B cell (primary cell): ENCODE measurements around a stretch of chr16.

- PRO-cap = no peak
- CAGE, long polyA plus RNA = no peak
Measured at GRCh38 chr16:28165603-28166222, 46.1 kb downstream of the XPO6 start.

DNA sequence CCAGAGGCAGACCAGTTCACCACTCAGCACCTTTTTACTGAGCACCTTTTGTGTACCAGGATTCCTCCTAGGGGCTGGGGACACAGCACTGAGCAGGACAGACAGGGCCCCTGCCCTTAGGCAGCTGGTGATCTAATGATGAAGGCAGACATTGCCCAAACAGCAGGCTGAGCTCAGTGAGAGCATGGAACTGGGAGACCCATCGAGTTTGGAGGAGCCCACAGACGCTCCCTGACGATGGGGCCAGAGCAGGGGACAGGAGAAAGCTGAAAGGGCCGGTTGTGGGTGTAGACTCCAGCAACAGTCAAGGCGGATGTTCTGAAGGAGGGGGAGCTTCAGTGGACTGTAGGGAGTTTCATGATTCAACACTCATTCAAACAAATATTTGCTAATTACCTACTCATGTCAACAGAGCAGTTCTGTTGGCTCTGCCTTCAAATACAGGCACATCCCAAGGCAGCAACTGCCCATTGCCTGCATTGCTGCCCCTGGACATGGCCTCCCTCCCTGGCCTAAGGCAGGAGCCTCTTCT, 32.1 kb downstream of the SBK1 start:
- PRO-cap = no peak
- CAGE, long polyA plus RNA = no peak

DNA sequence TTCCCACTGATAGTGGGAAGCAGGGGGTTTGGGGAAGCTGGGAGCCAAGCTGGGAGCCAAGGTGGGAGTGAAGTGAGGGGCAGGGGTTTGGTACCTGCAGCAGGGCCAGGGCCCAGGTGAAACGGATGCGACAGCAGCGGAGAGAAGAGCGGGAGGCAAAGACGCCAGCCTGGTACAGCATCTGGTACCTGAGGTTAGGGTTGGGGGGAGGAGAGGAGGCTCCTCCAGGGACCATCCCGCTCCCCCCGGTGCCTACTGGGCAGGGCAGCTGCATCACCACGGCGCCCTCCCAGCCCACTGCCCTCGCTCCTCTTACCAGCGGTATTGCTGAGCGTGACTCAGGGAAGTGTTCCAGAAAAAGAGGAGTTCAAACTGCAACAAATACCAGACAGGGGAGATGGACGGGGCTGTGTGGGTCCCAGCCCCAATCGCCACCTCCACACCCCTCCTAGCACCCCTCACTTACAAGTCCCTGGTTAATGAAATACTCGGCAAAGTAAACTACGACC, 9.8 kb downstream of the CLN3 start:
- PRO-cap = no peak
- CAGE, long polyA plus RNA = no peak

- PRO-cap = no peak
- CAGE, long polyA plus RNA = no peak
Measured at GRCh38 chr16:28498932-28499381, 4.5 kb downstream of the APOBR start.

DNA sequence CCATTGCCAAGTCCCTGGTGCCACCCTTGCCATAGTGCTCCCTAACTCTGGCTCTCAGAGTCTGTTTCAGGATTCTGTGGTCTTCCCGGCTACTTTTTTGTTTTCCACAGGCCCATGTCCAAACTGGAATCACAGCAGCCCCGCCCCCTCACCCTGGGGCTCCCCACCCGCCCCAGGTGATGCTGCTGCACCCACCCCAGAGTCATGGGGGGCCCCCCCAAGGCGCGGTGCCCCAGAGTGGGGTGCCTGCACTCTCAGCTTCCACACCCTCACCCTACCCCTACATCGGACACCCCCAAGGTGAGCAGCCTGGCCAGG, 10.4 kb downstream of the TUFM start:
- PRO-cap = no peak
- CAGE, long polyA plus RNA = no peak

DNA sequence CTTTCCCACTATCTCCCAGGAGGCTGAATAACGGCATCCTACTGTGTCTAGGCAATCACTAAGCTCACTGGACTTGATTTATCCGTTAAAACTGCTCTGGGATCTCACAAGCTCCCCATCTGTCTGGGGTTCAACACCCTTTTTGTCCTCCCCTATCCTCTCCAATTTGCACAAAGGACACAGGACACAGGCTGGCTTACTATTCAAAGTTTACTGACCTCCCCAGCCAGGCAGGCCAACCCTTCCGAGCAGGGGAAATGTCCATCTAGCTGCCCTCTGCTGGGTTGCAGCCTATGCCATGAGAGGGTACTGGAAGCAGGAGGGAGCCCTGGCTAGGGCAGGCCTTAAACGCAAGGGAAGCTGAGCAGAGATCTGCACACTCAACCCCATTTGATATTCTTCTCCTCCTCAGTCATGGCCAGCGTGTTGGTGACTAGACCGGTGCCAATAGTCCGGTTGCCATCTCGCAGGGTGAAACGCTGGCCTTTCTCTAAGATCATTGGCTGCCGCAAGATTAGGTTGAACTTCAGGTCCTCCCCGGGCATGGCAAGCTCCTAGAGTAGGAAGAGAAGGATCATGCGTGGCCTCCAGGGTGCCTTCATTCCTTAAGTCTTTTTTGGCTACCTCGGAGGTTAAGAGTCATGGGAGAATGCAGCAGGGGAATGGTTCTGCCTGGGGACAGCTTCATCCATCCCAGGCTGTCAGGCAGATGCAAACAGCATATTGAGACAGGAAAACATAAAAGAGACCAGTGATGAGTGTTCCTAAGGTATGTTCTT, 3.4 kb downstream of the TUFM start:
- PRO-cap = no peak
- CAGE, long polyA plus RNA = no peak

- PRO-cap = no peak
- CAGE, long polyA plus RNA = no peak
Measured at GRCh38 chr16:28843540-28844033, 2.6 kb downstream of the TUFM start.

- PRO-cap = no peak
- CAGE, long polyA plus RNA = no peak
Measured at GRCh38 chr16:28866358-28867284, 3.0 kb downstream of the SH2B1 start.

GRCh38 chr16:28873345-28873891, 4.9 kb upstream of the ATP2A1 start:
- PRO-cap = no peak
- CAGE, long polyA plus RNA = no peak

GRCh38 chr16:28954246-28954899, 3.6 kb downstream of the NFATC2IP start:
- PRO-cap = no peak
- CAGE, long polyA plus RNA = no peak

DNA sequence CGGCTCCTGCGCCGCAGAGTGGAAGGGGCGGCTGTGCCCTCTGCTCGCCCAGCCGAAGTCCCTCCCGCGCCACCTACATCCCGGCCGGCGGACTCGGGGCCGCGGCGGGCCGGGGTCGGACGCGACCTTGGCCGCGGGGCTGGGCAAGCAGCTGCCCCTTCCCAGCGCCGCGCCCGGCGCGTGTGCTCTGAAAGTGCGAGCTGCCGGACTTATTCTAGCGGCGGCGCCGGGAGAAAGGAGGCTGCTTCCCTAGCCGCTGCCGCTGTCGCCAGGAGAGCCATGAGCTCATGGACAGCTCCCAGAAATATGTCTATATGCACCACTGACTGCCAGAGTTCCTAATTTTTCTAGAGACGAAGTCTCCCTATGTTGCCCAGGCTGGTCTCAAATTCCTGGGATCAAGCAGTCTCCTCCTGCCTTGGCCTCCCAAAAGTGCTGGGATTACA, 97.4 kb downstream of the LAT start:
- PRO-cap = no peak
- CAGE, long polyA plus RNA = no peak

DNA sequence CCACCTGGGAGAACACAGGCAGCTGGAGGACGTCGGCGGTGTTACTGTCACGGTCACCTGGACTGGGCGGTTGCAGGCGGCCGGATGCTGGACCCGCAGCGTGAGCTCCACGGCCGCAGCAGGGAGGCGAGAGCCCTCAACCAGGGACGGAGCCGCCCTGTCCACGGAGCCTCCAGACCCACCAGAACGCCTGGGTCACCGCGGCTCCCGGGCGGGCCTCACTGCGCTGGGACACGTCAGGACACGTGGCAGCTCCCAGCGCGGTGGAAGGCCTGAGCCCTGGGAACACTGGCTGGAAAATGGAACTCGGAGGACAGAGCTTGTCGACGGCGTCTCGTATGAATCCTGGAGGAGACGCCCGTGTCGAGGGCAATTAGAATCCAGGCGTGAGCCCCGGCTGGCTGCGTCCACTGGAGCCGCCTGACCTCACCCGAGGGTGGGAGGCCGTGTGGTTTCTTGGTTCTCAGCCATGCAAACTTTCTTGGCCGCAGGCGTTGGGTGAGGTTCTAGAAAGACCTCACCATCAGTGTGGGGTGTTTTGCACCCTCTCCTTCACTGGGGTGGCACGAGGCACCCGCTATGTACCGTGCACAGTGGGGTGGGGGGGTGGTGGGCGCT, 173.9 kb downstream of the LAT start:
- PRO-cap = no peak
- CAGE, long polyA plus RNA = no peak

DNA sequence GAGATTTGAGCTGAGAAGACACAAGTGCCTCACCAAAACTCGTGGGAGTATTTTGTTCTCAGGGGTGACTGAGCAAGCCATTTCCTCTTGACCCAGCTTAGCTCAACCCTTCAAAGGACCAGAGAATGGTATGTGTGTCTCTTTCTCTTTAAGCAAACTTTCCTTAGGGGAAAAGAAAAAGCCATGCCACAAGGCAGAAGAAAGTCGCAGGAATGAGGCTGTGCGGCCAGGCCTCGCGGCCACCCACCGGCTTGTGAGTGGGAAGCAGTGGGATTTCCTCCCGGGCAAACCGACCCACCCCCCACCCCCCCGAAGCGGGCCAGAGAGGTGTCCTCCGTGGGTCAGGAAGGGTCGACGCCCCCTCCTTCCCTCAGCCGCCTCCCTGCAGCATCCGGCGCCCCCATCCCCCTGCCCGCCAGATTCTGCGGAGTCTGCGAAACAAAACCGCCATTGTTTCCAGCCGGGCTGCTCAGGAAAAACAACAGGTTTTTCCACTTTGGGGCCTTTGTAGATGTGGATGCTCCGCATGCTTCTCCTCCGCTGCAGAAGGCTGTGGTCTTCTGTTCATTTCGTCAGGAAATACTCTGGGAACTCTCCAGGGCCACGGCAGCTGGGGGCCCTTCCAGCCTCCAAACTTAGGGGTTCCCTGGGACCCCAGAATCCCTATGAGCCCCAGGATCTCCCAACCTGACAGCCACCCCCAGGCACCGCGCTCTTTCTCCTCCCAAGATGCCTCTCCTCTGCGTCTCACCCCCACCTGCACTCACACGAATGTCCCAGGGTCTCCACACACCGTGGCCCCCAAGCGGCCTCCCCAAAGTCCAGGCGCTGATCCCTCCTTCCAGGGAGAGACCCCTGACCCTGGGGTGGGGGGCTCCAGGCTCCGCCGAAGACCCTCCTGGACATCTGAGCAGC, 121.3 kb downstream of the NPIPB11 start:
- PRO-cap = no peak
- CAGE, long polyA plus RNA = no peak

GRCh38 chr16:29300220-29300695, 106.3 kb downstream of the NPIPB11 start:
- PRO-cap = no peak
- CAGE, long polyA plus RNA = no peak

DNA sequence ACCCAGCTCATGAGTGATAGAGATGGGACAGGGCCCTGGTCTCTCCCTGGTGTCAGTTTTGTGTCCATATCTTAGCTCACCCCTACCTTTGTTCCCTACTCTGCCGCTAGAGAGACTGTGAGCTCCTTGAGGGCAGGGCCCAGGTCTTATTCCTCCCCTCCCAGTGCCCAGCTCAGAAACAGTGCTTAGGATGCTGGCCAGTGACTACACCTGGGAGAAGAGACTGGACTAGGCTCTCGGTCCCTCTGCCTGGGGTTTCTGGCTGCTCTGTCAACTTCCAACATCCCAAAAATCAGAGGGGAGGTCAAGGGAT, 4.3 kb downstream of the C16orf54 start:
- PRO-cap = no peak
- CAGE, long polyA plus RNA = no peak

GRCh38 chr16:29746886-29747379, 1.1 kb upstream of the C16orf54 start:
- PRO-cap = no peak
- CAGE, long polyA plus RNA = no peak

DNA sequence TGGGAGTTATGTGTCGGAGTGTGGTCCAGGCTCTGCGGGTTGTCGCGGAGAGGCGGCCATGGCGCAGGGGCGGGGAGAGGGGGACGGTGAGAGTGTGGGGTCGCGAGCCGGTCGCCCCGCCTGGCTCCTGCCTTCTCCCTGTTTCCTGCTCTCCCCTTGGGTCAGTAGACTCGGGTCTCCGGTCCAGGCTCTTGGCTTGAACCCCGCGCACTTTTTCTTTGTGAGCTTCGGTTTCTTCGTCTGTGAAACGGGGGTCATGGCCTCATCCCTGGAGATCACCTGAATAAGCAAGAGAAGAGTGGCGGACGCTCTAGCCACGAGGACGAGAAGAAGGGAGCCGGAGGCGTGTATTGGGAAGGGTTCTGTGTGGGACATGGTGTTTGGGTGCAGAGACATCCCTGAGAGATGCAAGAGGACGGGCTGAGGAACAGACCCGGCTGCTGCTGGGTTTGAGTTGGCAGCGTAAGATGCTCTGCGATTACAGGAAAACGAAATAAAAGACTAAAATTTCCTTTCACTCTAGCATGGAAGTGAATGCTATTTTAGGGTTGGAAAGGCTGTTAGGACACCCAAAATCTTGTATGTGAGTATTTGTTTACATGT, 429 bp downstream of the KIF22 start:
- PRO-cap = no peak
- CAGE, long polyA plus RNA = no peak

GRCh38 chr16:29804348-29805077, 1.8 kb upstream of the MAZ start:
- PRO-cap = no peak
- CAGE, long polyA plus RNA = no peak

DNA sequence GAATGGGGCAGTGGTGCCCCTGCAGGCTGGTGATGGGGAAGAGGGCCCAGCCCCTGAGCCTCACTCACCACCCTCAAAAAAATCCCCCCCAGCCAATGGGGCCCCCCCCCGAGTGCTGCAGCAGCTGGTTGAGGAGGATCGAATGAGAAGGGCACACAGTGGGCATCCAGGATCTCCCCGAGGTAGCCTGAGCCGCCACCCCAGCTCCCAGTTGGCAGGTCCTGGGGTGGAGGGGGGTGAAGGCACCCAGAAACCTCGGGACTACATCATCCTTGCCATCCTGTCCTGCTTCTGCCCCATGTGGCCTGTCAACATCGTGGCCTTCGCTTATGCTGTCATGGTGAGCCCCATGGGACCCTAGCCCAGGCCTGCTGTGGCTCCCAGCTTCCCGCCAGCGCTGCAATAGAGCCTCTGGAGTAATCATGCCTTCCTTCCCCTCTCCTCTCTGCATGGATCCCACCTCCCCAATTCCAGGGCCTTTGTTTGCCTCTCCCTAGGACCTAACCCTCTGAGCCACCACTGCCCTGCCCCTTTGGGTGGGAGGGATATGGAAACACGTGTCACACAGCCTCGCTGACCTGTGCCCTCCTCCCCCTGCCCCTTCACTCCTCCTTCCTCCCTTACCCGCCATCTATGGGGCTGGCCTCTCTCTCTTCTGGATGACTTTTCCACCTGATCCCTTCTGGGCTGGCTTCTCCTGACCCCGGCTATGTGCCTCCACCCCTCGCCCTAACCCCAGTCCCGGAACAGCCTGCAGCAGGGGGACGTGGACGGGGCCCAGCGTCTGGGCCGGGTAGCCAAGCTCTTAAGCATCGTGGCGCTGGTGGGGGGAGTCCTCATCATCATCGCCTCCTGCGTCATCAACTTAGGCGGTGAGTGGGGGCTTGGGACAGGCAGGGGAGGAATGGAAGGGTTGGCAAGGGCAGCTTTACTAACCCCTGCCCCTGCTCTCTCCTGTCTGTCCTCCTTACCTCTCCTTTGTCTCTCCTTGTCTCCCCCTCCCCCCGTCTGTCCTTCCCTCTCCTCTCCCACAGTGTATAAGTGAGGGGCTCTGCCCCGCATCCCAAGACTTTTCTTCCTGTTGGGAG, 1.9 kb downstream of the PRRT2 start:
- PRO-cap = no peak
- CAGE, long polyA plus RNA = no peak

GRCh38 chr16:29816222-29816968, 443 bp downstream of the PAGR1 start:
- PRO-cap = bidirectional peak, plus-strand start at chr16:29816489, minus-strand start at chr16:29816358
- CAGE, long polyA plus RNA = start-site peak on the plus strand at chr16:29816380-29816496, 206 and 208 reads in 2 replicates